NB4 (cell line): Measurements from ENCODE around the gene ZBED5.

DNA sequence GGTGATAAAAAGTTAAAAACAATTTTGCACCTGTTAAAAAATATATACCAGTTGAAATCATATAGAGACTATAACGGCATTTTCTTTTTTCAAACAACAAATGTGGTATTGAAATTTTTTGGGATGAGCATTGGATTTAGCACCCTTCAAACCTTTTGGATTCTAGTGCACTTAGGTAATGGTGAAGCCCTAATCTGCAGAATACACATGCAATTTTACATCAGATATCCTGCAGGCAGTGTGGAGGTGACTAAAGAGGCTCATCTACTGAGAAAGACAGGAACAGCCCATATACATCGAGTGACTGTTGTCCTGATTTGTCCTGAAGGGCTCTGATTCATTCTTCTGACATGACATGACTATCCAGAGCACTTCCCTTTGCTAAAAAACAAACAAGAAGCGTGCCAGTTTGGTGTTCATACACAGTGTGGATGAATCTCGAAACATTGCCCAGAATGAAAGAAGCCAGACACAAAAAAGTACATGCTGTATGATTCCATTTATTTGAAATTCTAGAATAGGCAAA lies 48.1 kb upstream of the AMPD3 start:
- RRBS = no CpG with 5 or more reads among the region's 4 CpGs

- RRBS = no CpG with 5 or more reads among the region's 11 CpGs
Observed at GRCh38 chr11:10488177-10488894, 33.3 kb downstream of the AMPD3 start.

- RRBS = no CpG with 5 or more reads among the region's 18 CpGs
Observed at GRCh38 chr11:10603025-10603547, 34.6 kb upstream of the LYVE1 start.

DNA sequence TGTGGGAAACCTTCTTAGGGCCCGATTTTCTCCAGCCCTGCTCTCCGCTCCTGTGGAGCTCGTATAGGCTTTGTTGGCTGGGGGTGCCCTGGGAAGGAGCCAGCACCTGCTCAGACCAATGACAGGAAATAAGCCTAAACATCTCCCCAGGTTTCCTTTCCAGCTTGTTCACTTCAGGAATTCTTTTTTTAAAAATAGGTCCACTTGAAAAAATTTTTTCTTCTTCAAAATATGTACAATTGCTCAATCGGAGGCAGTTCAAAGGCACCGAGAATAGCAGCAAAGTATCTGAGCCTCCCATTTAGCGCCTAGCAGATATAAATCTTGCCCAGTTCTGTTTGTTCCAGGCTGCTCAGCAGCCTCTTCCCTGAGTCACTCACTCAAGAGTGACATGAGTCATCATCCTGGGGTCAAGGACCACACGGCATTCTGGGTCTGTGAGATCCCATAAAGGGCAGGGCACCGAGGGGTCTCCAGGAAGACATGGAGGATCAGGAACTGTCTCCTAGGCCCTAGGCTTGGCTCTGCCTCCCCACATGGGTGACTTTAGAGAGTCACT lies 34.0 kb downstream of the IRAG1 start:
- RRBS = no CpG with 5 or more reads among the region's 8 CpGs

DNA sequence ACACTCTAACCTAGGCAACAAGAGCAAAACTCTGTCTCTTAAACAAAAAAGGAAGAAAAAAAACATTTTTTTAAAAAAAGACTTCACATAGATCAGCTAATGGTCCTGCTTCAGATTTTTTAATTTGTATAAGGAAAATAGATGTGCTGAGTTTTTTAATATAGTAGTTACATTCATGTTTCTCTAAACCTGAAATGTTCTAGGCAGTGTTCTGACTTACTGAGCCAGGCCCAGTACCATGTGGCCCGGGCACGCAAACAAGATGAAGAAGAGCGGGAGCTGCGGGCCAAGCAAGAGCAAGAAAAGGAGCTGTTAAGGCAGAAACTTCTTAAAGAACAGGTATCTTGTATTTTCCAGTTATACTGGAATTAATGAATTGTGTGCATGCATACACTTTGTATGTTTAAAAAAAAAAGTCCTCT lies 21.3 kb downstream of the CTR9 start:
- RRBS = no CpG with 5 or more reads among the region's 4 CpGs

DNA sequence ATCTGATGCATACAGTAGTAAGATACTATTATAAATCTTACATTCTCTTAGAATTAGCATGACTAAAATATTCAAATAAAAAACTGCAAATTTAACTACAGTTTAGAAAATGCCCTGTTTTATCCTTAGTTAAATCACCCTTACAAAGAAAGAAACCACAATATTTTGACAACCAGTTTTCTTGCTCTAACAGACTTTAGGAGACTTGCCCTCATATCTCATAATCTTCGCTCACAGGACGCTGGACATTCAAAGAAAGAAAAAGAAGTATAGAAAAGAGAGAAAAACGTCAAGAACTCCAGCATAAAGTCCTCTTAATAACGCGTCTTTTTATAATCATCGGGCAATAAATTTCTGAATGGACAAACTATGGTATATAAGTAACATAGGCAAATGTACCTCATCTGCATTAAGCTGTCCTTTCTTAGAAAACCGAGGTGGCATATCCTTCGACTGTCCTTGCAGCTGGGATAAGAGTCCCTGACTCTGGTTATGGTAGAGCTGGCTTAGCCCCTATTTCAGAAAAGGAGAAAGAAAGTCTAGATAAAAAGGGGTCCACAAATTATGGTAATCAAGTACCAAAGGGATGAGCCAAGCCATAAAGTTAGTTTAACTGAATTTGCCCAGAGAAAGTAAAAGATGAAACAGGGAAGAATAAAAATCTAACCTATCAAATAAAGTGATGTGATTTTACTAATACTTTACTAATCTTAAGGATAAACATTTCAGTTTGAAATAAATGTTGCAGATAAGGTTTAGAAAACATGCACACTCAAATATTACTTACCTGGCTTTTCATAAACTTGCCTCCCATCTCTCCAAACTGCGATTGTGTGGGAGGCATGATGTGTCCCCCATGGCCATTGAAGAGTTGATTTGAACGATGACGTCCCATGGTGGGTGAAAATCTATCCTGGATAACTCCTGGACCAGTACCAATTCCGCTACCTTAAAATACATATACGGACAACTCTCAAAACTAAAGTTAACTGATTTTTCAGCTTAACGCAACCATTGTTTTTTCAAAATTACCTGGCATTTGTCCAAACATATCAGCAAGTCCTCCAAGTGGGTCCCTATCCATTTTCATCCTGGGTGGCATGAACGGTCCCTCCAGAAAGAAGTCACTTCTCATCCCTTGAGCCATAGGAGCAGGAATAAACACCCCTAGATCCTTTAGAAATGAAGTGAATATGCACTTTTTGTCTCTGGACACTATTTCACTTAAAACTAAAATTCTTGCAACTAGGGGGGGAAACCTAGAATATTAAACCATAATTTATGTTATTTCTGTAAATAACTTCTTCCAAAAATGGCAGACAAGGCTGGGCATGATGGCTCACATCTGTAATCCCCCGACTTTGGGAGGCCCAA lies 7.0 kb downstream of the EIF4G2 start:
- RRBS = no CpG with 5 or more reads among the region's 16 CpGs

DNA sequence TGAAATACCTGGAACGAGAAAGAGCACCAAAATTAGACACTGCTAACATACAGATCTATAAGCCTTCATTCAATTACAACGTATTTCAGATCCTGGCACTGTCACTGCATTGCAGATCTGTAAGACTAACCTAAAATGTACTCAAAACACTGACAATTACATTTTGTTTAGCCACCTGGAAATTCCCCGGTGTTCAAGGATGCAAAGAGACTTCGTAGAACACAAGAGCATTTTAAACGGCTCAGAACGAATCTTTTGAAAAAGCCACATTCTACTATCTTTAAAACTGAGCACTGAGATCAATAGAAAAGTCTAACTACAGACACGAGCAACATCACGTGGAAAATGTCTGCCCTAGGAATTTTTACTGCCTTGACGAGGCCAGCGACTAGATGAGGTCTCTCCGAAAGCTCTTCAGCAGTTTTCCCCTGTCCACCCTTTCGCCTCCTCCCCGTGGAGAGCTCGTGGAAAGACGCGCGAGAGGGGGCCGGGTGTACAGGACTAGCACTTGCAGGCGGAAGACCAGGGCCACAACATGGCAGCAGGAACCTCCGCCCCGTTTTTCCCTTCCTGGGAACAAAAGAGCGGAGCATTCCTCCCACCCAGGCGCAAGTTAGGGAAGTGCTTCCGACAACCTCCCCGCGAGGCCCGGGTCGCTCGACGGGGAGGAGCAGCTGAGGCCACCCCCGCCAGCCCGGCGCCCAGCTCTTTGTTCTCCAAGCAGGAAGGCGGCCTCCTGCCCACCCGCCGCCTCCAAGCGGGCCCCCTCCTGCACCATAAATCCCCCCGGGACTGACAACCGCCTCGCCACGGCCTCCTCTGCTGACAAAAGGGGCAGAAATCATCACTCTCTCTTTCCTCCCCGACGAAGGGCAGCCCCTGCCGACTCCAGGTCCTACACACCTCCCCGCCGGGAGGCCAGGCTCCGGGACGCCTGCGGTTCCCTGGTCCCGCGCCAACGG lies 1.1 kb downstream of the EIF4G2 start:
- RRBS = 1% methylated on average over 16 of the region's 52 CpGs

GRCh38 chr11:10857661-10858166 lies at the start of gene ZBED5:
Gene ZBED5 (minus strand): TSS chr11:10858053.
- RRBS = no CpG with 5 or more reads among the region's 40 CpGs

DNA sequence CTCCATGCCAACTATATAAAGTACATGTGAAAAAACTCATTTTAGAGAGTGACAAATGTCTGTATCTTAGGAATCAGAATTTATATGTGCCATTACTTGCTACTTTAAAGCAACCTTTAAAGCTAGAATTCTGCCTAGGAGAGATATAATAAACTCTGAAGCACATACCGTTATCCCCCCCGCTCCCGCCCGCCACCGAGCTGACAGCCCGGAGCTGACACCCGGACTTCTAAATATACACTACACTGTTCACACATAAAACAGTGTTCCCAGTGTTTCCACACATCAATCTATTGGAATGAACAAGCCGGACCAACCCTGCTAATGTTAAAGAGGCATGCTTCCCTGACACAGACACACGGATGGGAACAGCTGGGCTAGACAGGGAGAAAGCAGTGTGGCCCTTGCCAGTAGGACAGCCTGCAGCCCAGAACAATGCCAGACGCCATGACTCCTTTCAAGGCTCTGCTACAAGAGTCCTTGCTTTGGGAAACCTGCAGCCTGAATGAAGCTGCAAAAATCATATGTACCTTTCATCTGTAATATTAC lies 108.4 kb upstream of the CSNK2A3 start:
- RRBS = no CpG with 5 or more reads among the region's 10 CpGs

GRCh38 chr11:11569923-11570309 lies 51.9 kb downstream of the GALNT18 start:
- RRBS = no CpG with 5 or more reads among the region's 9 CpGs

GRCh38 chr11:11584131-11584756 lies 37.6 kb downstream of the GALNT18 start:
- RRBS = no CpG with 5 or more reads among the region's 10 CpGs

DNA sequence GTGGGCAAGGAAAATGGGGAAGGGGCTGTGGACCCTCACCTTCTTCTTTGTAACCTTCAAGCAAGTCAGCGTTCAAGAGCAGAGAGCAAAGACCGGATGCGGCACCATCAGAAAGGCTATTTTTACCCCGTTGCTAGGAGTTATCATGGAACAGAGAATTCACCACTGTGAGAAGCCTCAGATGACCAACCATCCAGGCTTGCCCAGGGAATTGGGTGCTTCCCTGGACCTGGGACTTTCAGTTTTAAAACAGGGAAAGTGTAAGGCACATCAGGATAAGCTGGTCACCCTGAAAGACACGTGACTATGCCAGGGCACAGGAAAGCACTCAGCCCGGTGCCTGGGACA lies 10.5 kb downstream of the GALNT18 start:
- RRBS = no CpG with 5 or more reads among the region's 6 CpGs

- RRBS = no CpG with 5 or more reads among the region's 4 CpGs
Observed at GRCh38 chr11:11814578-11814983, 27.2 kb upstream of the USP47 start.

- RRBS = no CpG with 5 or more reads among the region's 3 CpGs
Observed at GRCh38 chr11:11916798-11917790, 75.3 kb downstream of the USP47 start.

DNA sequence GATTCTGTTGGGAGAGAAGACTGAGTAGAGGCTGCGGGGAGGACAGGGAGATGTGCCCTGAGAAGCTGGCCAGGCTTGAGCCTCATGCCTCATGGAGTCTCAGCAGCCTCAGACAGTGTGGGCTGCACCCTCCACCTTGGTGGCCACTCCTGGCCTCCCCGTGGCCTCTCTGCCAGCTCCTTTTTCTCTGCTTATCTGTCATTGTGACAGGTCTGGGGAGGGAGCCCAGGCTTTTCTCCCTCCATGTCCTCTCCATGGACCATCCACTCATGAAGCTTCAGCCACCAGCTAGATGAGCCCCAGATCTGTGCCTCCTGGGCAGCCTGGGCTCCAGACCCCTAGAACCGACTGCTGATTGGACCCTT lies 43.1 kb downstream of the DKK3 start:
- RRBS = no CpG with 5 or more reads among the region's 3 CpGs

DNA sequence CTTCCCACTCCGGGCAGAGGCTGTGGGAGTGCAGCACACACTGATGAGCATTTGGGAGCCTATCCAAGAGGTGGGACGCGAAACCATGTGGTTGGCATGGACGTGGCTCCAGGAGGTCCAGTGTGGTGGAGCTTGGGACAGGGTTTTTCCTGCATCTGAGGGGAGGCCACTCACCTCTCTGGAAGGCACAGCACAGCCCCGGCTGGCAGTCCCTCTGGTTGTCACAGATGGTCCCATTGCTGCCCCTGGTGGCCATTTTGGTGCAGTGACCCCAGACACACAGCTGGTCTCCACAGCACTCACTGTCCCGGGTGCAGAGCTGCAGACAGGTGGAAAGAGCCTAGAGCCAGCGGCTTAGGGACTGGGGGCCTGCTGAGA lies 41.7 kb downstream of the DKK3 start:
- RRBS = 19% methylated on average over 2 of the region's 7 CpGs

- RRBS = 57% methylated on average over 4 of the region's 11 CpGs
Observed at GRCh38 chr11:11977095-11977752, 31.2 kb downstream of the DKK3 start.

GRCh38 chr11:12019161-12019746 lies 10.8 kb upstream of the DKK3 start:
- RRBS = no CpG with 5 or more reads among the region's 10 CpGs

DNA sequence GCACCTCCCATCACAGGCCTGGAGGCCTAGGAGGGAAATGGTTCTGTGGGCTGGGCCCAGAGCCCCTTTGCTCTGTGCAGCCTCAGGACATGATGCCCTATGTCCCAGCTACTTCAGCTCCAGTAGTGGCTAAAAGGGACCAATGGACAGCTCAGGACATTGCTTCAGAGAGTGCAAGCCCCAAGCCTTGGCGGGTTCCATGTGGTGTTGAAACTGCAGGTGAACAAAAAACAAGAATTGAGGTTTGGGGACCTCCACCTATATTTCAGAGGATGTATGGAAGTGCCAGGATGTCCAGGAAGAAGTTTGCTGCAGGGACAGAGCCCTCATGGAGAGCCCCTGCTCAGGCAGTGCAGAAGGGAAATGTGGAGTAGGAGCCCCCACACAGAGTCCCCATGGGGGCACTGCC lies 14.7 kb upstream of the DKK3 start:
- RRBS = no CpG with 5 or more reads among the region's 1 CpG

DNA sequence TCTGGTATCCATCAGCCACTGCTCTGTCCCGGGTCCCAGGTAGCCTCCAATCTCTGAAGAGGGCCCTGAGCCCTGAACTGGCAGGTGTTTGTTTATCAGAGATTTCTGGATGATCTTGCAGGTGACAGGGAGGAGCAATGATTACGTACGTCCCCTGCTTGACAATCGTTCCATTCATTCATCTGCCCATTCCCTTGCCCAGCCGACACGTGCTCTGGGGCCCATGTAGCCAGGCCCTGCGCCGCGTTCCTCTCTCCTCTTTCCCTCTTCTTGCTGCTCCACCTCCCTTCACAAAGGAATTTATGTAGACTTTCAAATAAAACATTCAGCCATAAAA lies 41.1 kb upstream of the MICAL2 start:
- RRBS = no CpG with 5 or more reads among the region's 9 CpGs